ENCODE measurements around the genes ANXA9, PI4KB, RFX5 and S100A10.

DNA sequence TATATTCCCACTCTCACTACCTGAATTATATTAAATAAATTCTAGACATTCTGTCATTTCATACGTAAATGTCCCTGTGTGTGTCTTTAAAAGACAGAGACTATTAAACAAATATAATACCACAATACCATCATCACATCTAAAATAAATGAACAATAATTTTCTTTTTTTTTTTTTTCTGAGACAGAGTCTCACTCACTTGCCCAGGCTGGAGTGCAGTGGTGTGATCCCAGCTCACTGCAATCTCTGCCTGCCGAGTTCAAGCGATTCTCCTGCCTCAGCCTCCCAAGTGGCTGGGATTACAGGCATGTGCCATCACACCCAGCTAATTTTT lies 2.7 kb upstream of the CTSS start:
- PRO-cap = unidirectional peak, plus-strand start at position 237 of the sequence

DNA sequence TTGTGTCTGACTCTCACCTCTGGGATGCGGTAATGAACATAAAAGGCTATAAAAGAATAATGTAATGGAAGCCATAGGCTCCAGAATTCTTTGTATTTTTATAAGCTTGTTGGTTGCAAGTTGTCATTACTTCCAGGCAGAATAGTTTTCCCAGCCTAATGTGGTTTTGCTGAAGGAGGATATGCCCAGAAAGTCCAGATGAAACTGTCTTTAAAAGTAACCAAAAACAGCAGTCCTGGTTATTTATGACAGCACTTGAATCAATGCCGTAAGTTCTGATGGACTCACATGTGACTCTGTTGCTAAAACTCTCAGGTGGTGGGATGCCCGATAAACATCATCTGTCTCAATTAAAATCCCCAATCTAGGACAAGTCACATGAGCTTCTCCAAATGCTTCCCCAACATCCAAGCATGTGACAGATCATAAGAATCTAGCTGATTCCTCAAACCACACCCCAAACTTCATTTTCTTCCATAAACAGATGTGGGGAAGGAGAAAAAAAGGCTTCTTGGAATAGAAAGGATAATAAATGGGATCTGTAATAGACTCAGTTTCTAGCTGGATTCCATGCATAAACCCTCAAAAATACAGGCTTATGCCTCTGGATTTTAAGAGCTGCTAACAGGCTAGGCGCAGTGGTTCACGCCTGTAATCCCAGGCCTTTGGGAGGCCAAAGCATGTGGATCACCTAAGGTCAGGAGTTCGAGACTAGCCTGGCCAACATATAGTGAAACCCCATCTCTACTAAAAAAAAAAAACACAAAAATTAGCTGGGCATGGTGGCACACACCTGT lies 829 bp upstream of the CTSK start:
- PRO-cap = no peak

DNA sequence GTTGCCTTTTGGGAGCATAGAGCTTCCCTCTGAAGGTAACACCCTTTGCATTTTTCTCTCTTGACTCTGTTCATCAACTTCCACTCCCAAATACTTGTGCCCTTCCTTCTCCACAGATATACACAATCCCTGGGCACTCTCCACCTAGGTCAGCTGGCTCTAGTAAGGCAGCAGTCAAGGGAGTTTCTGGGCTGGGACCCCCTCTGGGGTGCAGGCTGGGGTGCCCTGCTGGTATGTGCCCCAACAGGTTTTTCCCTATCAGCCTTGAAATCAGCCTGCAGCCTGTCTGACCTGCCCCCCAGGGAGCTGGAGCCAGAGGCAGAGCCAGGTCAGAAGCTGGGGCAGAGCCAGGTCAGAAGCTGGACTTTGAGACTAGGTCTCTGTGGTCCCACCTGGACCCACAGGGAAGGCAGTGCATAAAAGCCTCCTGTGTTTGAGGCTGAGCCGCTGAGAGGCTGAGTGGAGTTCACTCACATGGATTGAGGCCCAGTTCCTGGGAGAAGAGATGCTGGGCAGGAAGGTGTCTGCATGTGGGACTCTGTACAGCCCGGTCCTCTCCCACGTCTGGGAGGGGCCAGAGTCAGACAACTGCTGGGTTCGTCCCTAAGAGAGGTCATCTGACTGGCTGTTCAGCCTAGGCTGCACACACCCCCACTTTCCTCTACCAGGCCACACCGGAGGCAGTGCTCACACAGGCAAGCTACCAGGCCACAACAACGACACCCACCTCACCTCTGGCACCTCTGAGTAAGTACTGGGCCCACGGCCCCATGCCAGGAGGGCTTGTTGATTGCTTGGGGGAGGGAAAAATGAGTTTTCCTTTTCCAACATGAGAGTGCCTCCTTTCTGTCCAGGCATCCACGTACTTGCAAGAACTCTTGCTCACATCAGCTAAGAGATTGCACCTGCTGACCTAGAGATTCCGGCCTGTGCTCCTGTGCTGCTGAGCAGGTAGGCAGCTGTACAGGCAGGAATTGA lies at the start of gene ANXA9:
ANXA9 (plus strand) TSS at position 660 of the 978 bp plus-strand sequence.
- PRO-cap = no peak

DNA sequence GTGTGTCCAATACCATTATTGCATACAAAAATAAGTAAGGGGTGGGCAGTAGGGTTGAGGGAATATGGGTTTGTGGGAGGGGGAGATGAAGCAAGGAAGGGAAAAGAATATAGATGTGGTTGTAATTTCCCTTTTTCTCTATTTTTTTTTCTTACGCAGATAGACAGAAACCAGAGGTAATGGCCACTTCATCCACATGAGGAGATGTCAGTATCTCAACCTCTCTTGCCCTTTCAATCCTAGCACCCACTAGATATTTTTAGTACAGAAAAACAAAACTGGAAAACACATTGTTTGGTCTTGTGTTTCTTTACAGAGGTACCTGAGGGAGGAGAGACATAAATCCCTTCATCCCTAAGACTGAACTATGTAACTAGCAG lies 2.7 kb downstream of the C1orf56 start:
- PRO-cap = no peak

DNA sequence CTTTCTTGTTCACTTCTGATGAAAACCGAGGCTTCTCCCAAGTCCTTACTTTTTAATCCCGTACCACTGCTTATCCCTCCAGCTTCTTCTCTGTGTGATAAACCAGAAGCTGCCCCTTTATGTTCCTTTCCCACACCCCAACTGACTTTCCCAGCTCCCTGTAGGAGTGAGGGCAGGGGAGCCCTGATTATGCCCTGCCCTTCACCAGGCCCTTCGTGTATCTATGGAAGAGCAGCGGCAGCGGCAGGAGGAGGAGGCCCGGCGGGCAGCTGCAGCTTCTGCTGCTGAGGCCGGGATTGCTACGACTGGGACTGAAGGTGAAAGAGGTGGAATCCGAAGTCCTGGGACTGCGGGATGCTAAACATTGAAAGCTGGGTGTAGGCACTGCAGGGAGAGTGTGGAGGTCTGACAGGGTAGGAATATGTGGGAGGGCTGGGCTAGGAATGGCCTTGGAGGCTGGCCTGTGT lies 11.3 kb downstream of the PSMD4 start:
- PRO-cap = no peak

DNA sequence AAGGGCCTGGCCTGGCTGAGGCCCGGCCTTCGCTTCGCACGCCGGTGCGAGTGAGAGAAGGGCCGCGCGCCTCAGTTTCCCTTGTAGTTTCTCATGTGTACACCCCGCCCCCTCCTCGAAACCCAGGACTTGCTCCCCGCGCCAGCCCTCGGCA lies 840 bp downstream of the ZNF687 start:
- PRO-cap = no peak

DNA sequence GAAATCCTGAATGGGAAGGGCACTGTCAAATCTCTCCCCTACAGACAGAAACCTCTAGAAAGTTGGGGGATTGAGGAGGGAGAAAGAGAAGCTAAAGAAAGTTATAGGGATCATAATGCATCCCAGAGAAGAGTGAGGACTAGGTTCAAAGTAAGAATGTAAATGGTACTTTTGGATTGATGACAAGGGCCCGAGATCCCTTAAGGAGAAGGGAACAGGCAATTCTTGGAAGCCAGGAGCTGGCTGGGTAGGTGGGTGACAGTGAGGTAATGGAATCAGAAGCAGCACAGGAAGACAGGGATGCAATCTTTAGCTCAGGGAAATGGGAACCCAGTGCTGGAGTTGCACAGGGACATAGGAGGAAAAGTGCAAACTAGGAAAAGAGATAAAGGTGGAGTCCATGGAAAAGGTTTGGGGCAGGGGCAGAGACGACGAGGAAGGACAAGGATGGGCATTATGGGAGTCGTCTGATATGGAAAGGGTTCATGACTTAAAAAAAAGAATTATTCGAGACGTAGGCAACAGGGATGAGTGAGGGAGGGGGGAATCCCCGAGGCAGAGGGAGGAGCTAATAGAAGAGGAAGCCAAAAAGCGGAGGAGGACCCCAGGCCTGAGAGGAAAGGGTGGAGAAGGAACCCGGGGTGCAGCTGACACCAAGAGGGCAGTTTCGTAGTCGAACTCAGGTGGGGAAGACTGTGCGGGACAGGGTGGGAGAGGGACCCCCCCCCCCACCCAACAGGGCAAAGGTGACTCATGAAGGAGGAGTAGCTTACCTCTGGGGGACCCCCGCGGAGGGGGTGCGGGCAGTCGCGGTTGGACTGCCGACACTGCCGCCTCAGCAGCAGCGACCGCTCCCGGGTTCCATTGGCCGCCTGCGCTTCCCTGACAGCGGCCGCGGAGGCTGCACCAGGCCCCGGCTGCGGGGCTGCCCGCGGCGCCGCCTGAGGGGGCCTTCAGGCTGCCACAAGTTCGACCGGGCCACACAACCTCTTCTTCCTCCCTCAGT lies at the start of gene PI4KB:
PI4KB (minus strand) TSS at position 919 of the 1,006 bp plus-strand sequence.
- PRO-cap = bidirectional peak, plus-strand start at position 615 of the sequence, minus-strand start at position 271 of the sequence; bidirectional peak, plus-strand start at position 956 of the sequence, minus-strand start at position 880 of the sequence

DNA sequence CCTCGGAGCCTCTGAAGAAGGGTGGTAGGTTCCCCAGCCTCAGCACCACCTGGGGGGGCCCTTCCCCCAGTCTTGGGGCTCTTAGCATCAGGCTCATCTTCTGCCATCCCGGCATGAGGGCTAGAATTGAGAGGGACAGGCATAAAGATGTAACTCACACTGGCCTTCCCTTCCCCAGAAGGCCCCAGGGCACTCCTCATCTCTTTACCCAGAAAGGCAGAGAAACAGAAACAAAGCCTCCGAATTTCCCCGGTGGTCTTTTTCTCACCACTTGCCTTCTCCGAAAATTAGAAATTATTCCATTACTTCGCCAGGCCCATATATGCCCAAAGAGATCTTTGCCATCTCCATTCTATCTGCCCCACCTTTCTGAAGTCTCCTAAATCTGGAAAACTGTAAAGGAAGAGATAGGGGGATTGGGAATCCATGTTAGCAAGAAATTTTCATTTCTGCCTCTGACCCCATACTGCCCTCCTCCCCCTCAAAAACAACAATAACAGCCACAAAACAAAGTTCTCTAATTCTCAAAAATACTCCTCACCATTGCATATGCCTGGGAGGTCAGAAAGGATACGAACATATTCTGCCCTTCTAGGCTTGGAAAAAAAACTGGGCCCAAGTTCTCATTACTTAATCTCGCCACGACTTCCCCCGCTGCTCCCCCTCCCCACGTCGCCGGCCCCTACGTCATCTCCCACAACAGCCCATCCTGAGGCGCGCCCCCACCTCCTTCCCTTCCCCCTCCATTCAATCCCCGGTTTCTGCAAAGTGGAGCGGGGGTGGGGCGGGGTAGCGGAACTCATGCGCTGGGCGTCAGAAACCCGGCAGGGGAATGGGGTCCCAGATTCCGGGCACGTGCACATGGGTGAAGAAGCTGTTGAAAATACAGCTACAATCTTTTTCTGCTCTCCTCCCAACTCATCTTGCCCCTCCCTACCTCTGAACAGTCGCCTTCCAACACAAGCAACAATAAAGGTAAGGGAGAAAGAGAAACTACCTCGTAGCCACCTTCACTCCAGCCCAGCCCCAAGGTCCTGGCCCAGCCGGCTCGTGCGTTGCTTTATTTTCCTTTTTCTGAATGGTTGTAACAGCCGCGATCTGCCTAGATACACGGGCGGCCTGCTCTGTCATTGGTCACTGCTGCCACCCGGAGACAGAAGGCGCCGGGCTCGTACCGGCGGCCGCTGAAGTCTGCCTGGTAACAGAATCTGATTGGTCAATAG lies at the start of gene RFX5:
RFX5 (minus strand) TSS at position 1,039 of the 1,223 bp plus-strand sequence.
- PRO-cap = bidirectional peak, plus-strand start at position 802 of the sequence, minus-strand start at position 659 of the sequence; bidirectional peak, plus-strand start outside the sequence, minus-strand start at position 1,080 of the sequence

GRCh38 chr1:151371799-151372149 lies 731 bp downstream of the SELENBP1 start:
- PRO-cap = no peak

DNA sequence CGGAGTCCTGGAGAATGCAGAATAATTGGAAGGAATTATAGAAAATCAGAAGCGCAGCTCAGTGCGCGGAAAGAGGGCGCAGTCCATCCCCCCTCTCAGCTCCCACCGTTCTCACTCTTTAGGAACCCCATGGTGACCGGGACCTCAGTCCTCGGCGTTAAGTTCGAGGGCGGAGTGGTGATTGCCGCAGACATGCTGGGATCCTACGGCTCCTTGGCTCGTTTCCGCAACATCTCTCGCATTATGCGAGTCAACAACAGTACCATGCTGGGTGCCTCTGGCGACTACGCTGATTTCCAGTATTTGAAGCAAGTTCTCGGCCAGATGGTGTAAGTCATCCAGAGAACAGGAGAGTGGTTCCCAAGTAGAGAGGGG lies 473 bp downstream of the PSMB4 start:
- PRO-cap = bidirectional peak, plus-strand start at position 147 of the sequence, minus-strand start at position 176 of the sequence; bidirectional peak, plus-strand start at position 259 of the sequence, minus-strand start at position 235 of the sequence; bidirectional peak, plus-strand start at position 302 of the sequence, minus-strand start at position 305 of the sequence

DNA sequence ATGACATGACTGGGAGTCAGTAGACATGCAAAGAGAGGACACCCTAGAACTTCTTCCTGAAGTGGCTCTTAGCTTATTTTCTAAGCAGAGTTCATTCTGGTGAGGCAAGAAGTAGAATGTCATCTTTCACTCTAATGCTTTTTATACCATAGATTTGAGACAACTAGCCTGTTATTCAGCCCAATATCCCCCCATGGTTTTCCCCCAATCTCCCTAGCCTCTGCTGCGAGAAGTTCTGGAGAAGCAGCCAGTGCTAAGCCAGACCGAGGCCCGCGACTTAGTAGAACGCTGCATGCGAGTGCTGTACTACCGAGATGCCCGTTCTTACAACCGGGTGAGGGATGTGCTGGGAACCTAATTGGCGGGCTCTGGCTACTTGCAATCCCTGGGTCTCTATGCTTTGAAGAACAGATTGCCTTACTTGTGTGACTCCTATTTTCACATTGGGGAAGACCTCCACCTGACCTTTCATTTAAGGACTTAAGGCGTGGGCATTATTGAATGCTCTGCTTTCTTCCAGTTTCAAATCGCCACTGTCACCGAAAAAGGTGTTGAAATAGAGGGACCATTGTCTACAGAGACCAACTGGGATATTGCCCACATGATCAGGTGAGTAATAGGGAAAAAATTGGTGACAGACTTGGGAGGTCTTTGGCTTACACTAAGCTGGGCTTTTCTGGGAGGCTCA lies 1.8 kb downstream of the PSMB4 start:
- PRO-cap = no peak

DNA sequence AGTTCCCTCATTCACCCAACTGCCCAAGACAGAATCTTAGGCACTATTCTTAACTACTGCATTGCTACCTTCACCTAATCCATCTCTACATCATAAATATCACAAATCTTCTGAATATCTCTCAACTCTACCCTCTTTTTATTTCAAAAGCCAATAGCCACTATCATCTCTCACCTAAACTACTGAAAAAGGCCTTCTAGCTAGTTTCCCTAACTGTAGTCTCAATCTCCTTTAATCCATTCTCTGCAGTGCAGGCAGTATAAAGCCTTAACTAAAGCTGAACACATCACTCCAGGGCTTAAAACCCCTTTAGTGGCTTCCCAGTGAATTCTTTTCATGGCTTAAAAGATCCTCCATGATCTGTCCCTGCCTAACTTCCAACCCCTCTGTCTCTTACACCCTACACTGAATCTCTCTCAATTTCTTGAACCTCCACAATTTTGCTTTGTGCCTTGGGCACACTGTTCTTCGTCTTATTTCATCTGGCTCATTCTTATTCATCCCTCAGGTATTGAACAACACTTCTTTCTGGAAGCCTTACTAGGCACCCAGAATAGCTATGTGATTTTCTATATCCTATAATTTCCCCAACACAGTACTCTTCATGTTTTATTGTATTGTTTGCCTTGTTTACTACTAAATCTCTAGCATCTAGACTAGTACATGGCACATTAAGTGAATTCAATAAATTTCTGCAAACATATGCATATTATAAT lies 11.6 kb downstream of the PSMB4 start:
- PRO-cap = no peak

DNA sequence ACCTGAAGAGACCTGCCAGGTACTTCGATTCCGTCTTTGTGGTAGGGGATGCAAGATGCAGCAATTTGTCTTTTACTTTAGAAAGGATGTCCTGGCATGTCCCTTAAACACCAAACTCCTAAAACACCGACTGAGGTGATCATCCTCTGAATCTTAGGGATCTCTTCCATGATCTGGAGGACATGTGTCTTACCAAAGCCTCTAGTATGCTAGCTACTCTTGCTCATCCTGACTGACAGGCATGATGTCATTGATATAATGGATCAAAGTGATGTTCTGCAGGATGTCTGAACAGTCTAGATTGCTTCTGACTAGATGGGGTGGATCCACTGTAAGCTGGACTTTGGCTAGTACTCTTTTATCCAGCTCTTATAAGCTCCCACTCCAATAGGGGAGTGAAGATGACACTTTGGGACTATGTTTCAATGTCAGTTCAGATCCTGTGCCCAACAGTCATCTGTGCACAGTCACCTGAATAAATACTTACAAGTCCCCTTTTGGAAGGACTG lies 11.3 kb upstream of the CGN start:
- PRO-cap = no peak

GRCh38 chr1:151530370-151530790 lies 9.7 kb upstream of the TUFT1 start:
- PRO-cap = no peak

GRCh38 chr1:151539378-151539978 lies 631 bp upstream of the TUFT1 start:
- PRO-cap = no peak

GRCh38 chr1:151568784-151569168 lies 28.7 kb downstream of the TUFT1 start:
- PRO-cap = no peak

- PRO-cap = no peak
These were observed 35.7 kb downstream of the CELF3 start for GRCh38 chr1:151680874-151681336.

DNA sequence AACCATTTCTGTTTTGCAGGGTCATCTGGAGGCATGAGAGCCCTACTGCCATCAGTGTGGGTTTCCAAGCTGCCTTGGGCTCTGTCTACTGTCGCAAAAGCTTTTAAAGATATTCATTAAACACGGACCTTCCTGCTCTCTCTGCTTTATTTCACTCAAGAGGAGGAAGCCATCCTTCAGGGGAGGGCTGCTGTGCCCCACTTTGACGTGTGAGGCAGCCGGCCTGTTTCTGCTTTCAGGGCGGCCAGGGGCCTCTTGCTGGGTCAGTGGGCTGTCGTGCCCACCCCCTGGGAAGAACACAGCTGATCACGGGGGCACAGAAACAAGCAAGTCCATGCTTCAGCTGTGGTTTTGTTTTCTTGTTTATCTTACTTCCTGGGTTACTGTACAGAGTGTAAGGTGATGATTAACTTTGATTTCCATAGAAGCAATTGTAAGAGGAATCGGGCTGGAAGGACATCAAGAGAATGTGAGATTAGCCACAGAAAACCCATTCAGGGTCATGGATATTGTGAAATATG lies 8.2 kb downstream of the RIIAD1 start:
- PRO-cap = no peak

- PRO-cap = no peak
These were observed 23.0 kb downstream of the S100A10 start for GRCh38 chr1:151970699-151970998.

DNA sequence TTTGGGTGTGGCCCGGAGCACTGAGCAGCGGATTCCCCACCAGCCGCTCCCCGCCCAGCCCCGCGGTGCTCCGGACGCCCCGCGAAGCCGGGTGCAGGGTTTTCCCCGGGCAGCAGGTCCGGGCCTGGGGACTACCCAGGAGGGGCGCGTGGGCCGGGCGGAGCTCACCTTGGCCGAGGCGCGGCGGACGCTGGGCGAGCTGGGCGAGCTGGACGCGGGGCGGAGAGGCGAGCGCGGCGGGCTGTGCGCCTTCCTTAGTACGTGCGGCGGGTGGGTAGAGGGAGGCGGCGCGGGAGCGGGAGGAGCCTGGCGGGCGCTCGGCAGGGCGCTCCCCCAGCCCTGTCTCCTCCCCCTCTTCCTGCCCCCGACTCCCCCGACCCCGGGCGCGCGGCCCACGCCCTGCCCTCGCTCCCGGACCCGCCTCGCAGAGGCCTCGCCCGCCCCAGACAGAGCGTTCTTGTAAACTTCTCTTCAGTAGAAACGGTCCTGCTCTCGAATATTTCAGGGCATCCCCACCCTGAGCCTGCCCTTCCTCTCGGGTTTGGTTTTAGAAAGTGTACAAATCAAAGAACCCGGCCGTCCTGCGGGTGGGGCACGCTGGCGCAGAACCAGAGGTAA lies at the start of gene S100A10:
S100A10 (minus strand) TSS at position 276 of the 618 bp plus-strand sequence.
- PRO-cap = bidirectional peak, plus-strand start at position 290 of the sequence, minus-strand start at position 276 of the sequence